Measurements from ENCODE around the genes ACP6, NBPF19, H4C14, SV2A and SF3B4.

DNA sequence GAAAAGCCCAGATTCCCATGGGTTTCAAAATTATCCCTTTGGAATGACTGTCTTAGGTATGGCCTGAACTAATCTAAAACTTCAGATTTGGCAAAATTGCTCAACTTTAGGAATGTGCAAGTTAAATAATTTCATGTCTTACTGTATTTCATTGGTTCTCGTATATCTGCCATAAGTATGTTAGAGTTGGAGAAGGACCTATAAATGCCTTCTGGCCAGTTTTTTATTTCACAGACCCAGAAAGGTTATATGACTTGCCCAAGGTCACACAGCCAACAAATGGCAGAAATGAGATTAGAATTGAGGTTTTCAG is 27.3 kb downstream of the CHD1L start:
- PRO-cap, 2 experiments = no peak in any of the 2 experiments

DNA sequence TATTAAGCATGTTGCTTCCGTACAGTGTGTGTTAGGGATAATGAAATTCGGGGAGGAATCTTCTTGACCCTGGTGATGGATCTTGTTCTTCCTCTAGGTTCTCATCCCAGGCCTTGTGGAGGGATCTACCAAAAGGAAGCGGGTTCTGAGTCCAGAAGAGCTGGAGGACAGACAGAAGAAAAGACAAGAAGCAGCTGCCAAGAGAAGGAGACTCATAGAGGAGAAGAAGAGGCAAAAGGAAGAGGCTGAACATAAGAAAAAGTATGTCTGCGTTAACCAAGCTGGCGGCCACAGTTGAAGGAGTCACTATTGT is 42.7 kb downstream of the CHD1L start:
- PRO-cap, 2 experiments = no peak in any of the 2 experiments

- PRO-cap, 2 experiments = no peak in any of the 2 experiments
Observed at GRCh38 chr1:147527374-147527667, 14.0 kb upstream of the BCL9 start.

DNA sequence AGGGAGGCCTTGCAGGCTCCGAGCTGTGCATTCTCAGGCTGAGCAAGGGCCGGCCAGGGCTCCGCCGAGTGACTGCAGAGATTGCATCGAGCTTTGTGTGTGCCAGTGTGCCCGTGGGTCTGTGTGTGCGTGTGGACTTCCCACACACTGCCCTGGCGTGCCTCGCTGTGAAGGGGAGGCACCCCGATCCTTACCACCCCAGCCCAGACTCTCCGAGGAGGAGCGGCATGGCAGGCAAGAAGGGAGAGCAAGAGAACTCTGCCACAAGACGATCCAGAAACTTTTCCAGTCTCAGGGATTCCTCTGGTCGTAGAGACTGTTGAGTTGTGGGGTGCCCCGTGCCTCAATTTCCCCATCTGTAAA is 717 bp downstream of the BCL9 start:
- PRO-cap, 2 experiments = peak in 1 of 2 experiments; most common minus-strand start position 149 of the sequence (in 1)

GRCh38 chr1:147642944-147643558 is 27.3 kb downstream of the ACP6 start:
- PRO-cap, 2 experiments = no peak in any of the 2 experiments

- PRO-cap, 2 experiments = peak in 2 of 2 experiments; most common plus-strand start chr1:147670695 (in 2); most common minus-strand start chr1:147670523 (in 2)
Observed at GRCh38 chr1:147670344-147670813, at the start of gene ACP6. Gene ACP6 (minus strand): TSS chr1:147670524.

DNA sequence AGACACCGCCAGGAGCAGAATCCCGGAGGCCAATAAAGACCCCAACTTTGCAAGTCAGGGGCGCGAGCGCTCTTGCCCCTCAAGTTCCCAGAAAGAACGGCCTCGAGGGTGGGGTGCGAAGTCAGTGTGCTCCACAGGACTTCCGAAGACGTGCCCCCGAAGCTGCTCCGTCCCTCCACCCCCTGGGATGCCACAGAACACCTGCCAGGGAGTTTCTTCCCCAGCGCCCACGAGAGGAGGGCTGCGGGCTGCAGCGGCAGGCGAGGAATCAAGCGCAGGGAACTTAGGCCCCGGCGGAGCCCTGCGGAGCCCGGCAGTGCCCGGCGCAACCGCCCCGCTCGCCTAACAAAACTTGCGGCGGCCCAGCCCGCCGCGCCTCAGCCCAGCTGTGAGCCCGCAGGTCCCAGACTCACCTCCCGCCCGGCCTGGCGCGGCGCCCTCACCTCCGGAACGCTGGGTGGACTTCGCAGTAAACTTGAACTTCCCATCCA is 729 bp downstream of the NBPF11 start:
- PRO-cap, 2 experiments = no peak in any of the 2 experiments

GRCh38 chr1:148262887-148263379 is 110.9 kb upstream of the NBPF11 start:
- PRO-cap, 2 experiments = peak in 1 of 2 experiments; most common minus-strand start chr1:148263193 (in 1)

GRCh38 chr1:148297096-148297490 is 145.0 kb upstream of the NBPF11 start:
- PRO-cap, 2 experiments = no peak in any of the 2 experiments

GRCh38 chr1:148302614-148302947 is 150.5 kb upstream of the NBPF11 start:
- PRO-cap, 2 experiments = no peak in any of the 2 experiments

- PRO-cap, 2 experiments = no peak in any of the 2 experiments
Observed at GRCh38 chr1:148308878-148309077, 156.7 kb upstream of the NBPF11 start.

- PRO-cap, 2 experiments = no peak in any of the 2 experiments
Observed at GRCh38 chr1:148425096-148425675, 57.9 kb downstream of the PPIAL4G start.

- PRO-cap, 2 experiments = peak in 2 of 2 experiments; most common minus-strand start chr1:148522229 (in 1)
Observed at GRCh38 chr1:148522073-148522496, 39.0 kb upstream of the PPIAL4G start.

DNA sequence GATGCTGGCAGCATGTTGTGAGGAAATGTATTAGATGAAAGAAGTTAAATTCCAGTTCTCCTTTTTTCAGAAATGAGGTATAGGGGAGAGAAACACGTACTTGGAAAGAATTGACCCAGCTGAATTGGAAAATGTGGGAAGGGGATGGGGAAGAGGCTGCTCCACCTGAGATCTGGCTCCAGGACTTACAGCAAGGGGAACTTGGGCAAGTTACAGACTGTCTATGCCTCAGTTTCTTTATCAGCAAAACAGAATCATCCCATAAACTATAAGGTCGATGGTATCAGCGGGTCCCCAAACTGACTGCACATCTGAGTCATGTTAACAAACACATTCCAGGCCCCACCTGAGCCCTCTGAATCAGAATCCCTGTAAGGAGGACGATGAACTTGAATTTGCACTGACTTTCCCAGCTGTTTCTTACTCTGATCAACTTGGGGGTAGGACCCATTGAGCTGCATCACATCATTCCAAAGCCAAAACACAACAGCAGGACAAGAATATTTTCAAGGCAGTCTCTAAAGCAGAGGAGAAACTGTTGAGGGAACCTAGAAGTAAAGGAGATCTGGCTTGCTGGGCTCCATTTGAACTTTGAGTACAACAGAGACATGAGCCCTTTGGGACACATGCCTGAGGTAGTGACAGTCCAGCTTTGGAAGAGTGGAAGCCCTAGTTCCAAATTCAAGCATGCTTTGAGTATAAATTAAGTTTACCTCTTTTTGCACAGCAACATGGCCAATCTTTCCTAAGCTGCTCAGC is 2.4 kb upstream of the NBPF19 start:
- PRO-cap, 2 experiments = no peak in any of the 2 experiments

- PRO-cap, 2 experiments = no peak in any of the 2 experiments
Observed at GRCh38 chr1:149474322-149475649, at the start of gene NBPF19. Gene NBPF19 (plus strand): TSS chr1:149475045.

- PRO-cap, 2 experiments = no peak in any of the 2 experiments
Observed at GRCh38 chr1:149608399-149608557, 24.6 kb downstream of the PPIAL4C start.

GRCh38 chr1:149832077-149833024 is at the start of gene H4C14:
Gene H4C14 (plus strand): TSS chr1:149832657.
- PRO-cap, 2 experiments = peak in 1 of 2 experiments; most common plus-strand start chr1:149832657 (in 1)

GRCh38 chr1:149917521-149918063 is at the start of gene SV2A:
Gene SV2A (minus strand): TSS chr1:149917844.
- PRO-cap, 2 experiments = peak in 1 of 2 experiments; most common plus-strand start chr1:149918005 (in 1); most common minus-strand start chr1:149917842 (in 1)

GRCh38 chr1:149927559-149928078 is at the start of gene SF3B4:
Gene SF3B4 (minus strand): TSS chr1:149927803.
- PRO-cap, 2 experiments = peak in 2 of 2 experiments; most common plus-strand start chr1:149927917 (in 2); most common minus-strand start chr1:149927780 (in 1)

GRCh38 chr1:149935824-149936178 is 878 bp downstream of the MTMR11 start:
- PRO-cap, 2 experiments = no peak in any of the 2 experiments